ENCODE measurements around the genes LELP1 and ATP8B2.

DNA sequence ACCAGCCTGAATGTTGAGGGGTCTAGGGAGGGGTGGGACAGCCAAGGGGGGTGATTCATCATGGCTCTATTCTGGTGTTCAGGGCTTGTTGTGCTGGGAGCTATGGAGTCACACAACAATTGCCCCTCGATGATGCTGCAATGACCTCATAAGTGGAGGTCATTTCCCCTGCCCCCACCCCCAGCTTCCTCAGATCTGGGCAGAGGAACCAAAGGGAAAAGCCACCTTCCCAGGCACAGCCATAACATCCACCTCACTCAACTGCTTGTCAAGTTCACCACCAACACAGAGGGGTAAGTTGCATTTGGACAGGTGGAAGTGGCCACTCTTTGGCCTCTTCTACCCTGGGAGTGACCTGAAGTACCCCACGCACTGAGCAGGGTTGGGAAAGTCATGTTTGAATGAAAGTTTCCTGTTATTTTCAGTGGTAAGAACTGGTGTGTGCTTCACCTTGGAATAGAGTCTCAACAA lies at the start of gene LELP1:
Gene LELP1 (plus strand): TSS at position 192 of the 471 bp plus-strand sequence.
- RRBS, result no CpG with 5 or more reads among the region's 2 CpGs

GRCh38 chr1:153386363-153387091 lies 4.3 kb downstream of the S100A8 start:
- RRBS, result no CpG with 5 or more reads among the region's 8 CpGs

DNA sequence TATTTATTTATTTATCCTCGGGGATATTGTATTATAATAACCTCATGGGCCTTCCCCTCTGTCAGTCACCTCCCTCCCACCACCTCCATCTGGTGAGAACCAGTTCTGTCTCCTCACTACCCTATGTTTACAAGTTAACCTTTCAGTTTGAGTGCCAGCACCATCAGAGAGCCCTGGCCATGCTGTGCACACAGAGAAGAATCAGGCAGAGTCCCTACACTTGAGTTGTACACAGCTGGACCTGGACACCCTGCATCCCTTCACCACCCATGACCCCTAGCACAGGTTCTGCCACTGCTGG lies 1.3 kb downstream of the S100A5 start:
- RRBS, result no CpG with 5 or more reads among the region's 1 CpG

DNA sequence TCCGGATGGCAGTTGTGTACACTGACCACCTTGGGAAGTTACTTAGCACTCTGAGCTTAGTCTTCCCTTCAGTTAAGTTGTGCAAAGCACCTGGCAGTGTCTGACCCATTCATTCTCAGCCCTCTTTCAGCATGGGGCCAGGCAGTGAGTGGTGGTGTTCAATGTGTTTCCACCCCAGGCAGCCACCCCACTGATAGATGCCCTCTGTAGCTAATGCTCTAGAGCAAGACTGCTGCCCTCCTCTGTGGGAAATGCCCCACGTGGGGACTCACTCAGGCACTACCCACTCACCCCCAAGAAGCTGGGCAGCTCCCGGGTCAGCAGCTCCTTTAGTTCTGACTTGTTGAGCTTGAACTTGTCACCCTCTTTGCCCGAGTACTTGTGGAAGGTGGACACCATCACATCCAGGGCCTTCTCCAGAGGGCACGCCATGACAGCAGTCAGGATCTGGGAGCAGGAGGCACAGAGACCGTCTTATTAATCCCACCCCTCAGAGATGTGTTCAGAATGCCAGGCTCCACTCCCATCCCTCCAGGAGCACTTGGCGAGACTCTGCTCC lies 1.2 kb downstream of the S100A4 start:
- RRBS, result no CpG with 5 or more reads among the region's 7 CpGs

GRCh38 chr1:153608021-153608643 lies 4.8 kb downstream of the S100A16 start:
- RRBS, result no CpG with 5 or more reads among the region's 9 CpGs

DNA sequence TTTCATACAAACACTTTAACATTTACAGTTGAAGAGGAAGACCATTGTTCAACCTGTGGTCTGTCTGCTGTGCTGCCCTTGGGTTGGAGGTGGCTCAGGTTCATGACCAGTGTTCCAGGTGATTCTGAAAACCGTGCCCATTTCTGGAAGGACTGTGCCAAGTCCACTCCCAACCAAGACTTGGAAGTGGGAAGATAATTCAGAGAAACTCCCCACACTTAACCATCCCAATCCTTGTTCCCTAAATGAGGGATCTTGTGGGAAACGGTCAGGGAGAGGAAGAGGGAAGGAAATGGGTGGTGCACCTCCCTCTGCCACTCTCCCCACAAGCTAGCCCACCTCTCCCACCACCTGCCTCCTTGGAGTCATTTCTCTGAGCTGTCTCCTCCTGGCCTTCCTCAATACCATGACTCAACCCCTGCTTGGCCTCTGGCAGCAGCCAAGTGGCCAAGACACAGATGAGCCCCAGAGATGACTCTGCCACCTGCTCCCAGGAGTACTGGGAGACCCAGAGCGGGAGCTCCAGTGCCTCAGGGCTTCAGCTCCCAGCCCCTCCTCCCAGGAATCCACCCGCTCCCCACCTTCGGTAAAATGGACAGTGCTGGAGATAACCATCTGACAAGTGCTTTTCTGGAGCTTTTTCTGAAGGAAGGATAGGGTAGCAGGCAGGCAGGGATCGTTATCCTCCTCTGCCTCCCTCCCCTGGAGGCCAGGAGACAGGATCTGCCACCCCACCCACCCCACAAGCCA lies 2.7 kb downstream of the S100A16 start:
- RRBS, result no CpG with 5 or more reads among the region's 6 CpGs

DNA sequence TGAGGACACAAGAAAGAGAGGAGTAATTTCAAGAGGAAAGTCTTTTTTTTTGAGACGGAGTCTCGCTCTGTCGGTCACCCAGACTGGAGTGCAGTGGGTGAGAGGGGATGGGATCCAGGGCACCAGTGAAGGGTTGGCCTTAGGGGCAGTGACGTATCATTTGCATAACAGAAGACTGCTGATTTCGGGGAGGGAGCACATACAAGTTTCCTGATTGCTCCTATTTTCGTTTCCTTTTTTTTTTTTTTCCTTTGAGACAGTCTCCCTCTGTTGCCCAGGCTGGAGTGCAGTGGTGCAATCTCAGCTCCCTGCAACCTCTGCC lies 4.2 kb downstream of the S100A13 start:
- RRBS, result no CpG with 5 or more reads among the region's 6 CpGs

DNA sequence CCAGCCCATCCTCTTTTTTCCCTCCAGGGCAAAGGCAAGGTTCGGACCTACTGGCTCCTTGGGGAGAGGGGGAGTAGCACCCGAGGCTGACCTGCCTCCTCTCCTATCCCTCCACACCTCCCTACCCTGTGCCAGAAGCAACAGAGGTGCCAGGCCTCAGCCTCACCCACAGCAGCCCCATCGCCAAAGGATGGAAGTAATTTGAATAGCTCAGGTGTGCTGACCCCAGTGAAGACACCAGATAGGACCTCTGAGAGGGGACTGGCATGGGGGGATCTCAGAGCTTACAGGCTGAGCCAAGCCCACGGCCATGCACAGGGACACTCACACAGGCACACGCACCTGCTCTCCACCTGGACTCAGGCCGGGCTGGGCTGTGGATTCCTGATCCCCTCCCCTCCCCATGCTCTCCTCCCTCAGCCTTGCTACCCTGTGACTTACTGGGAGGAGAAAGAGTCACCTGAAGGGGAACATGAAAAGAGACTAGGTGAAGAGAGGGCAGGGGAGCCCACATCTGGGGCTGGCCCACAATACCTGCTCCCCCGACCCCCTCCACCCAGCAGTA lies 14.9 kb downstream of the NPR1 start:
- RRBS, result no CpG with 5 or more reads among the region's 7 CpGs

DNA sequence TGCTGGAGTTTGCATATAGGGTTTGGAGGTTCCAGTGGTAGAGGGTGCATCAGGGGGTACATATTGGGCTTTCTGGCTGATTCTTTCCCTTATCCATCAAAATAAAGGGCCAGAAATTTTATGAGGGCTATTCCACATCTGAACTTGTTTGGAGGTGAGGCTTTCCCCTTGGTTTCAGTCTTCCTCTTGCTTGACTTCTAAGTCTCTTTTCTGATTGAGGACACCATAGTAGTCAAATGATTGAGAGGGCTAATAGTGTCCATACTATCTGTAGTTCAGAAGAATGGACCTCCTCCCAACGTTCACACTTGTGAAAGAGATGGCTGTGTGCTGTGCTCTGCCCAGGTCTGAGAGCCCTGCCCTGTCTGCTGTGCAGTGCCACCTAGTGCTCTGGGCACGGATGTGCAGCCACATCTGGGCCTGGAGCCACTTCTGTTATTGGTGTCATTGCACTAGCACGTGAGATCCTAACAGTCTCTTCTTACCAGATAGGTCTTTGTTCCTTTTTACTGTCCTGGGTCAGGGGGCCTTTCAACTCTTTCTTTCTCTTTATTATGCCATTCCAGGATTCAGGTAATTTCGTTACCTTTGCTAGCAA lies 21.5 kb downstream of the INTS3 start:
- RRBS, result no CpG with 5 or more reads among the region's 4 CpGs

DNA sequence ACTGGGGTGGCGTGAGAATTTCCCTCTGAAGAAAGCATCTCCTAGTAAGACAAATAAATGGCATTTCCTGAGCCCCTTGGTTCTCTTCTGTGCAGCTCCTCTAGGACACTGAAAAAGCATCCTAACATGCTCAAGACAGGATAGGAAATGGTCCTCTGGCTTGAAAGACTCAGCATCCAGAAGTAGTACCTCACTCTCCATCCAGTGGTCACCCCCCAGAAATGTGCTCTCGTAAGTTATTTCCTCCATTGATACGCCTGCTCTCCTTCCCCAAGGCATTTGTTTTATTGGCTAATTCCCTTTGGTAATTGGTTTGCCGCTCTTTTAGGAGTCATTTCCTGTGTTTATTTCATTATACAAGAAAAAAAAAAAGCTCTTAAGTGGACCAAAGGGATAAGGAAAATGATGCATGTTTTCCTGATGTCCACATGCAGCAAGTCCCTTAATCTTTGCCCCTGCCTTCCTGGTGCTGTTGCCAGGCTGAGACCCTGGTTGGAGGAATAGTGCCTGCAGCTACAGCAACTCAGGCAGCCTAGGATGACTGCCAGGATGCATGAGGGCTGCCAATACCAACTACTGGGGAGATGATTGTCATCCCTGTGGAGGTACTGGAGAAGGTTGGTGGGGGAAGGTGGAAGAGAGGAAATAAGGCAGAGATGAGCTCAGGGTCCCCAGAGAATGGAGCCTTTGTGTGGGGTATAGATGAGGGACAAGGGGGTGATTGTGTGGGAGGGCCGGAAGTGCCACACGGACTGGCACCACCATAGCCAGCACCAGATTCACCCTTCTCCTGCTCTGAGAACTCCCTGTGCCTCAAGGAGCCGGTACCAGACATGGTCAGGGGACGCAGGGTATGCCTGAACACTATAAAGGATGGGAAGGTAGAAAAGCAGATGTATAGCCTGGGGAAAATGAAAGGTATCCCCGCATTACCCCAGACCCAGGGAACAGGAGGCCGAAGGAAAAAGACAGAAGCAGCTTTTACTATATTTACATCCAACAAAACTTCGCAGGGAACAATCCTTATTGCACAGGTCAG lies 6.1 kb upstream of the GATAD2B start:
- RRBS, result 37% methylated on average over 3 of the region's 11 CpGs

DNA sequence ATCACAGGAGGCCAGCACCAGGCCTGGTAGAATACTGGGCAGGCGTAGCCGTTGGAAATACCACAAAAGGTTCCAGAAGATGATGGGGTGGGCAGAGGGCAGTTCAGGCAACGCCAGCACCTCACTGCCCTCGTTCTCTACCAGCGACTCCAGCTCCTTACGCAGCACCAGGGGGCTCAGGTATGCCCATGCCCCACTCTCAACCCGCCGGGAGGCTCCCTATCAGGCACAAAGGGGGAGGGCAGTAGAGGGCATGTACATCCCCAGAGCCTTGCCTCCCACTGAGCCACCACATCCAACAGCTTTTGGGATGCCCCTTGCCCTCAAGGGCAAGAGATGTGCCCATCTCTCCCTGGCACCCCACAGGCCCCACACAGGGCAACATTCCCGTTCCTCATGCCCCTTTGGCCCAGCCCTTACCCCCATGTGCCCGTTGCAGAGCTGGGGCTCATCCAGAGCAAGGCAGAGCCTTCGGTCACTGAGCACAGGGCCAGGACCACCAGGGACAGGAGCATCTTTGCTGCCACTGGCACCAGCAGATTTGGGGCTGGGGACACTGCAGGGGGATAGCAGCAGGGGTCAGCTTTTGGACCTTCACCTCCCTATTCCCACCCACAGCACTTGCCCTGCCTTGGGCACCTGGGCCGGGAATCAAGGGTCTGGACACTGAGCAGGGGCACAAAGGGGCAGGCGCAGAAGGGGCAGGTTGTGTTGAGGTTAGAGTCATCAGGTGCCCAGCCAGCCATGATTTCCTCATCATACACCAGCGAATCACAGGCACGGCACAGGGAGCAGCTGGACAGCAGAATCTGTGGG lies 9.7 kb upstream of the GATAD2B start:
- RRBS, result no CpG with 5 or more reads among the region's 15 CpGs

- RRBS, result no CpG with 5 or more reads among the region's 5 CpGs
These were observed 1.7 kb upstream of the DENND4B start for GRCh38 chr1:153948111-153948698.

DNA sequence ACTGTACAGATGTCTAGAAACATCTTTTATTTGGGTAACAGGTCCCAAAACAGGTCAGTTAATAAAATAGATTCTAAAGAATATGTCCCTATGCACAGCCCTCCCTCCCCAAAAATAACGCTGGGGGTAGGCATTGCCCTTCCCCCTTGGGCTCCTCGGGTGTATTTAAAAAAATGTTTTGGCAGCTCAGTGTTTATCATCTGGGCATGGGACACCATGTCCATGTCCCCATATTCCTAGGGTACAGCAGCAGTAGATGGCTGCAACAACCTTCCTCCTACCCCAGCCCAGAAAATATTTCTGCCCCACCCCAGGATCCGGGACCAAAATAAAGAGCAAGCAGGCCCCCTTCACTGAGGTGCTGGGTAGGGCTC lies 675 bp upstream of the CRTC2 start:
- RRBS, result no CpG with 5 or more reads among the region's 3 CpGs

GRCh38 chr1:153961521-153961889 lies 1.8 kb downstream of the SLC39A1 start:
- RRBS, result no CpG with 5 or more reads among the region's 5 CpGs

- RRBS, result no CpG with 5 or more reads among the region's 2 CpGs
These were observed 6.1 kb downstream of the C1orf43 start for GRCh38 chr1:154214163-154214846.

DNA sequence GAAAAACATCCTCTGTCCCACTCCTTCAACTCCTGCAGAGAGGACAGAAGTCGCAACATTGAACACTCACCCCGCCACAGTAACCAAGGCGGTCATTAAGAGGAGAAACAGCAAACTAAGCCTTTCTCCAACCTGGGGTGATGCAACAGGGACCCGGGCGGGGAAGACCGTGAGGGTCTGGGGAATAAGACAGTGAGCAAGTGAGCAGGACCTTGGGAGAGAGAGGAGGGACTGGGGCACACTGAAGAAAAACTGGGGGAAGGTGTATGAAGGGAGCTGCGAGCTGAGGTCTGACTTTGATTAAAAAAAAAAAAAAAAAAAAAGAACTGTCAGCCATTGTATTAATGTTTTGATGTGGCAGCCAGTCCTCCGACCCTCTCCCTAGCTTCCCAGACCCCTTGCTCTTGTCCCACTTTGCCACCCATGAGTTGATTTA lies 438 bp downstream of the HAX1 start:
- RRBS, result no CpG with 5 or more reads among the region's 8 CpGs

GRCh38 chr1:154324640-154325097 lies 656 bp upstream of the ATP8B2 start:
- RRBS, result no CpG with 5 or more reads among the region's 22 CpGs

DNA sequence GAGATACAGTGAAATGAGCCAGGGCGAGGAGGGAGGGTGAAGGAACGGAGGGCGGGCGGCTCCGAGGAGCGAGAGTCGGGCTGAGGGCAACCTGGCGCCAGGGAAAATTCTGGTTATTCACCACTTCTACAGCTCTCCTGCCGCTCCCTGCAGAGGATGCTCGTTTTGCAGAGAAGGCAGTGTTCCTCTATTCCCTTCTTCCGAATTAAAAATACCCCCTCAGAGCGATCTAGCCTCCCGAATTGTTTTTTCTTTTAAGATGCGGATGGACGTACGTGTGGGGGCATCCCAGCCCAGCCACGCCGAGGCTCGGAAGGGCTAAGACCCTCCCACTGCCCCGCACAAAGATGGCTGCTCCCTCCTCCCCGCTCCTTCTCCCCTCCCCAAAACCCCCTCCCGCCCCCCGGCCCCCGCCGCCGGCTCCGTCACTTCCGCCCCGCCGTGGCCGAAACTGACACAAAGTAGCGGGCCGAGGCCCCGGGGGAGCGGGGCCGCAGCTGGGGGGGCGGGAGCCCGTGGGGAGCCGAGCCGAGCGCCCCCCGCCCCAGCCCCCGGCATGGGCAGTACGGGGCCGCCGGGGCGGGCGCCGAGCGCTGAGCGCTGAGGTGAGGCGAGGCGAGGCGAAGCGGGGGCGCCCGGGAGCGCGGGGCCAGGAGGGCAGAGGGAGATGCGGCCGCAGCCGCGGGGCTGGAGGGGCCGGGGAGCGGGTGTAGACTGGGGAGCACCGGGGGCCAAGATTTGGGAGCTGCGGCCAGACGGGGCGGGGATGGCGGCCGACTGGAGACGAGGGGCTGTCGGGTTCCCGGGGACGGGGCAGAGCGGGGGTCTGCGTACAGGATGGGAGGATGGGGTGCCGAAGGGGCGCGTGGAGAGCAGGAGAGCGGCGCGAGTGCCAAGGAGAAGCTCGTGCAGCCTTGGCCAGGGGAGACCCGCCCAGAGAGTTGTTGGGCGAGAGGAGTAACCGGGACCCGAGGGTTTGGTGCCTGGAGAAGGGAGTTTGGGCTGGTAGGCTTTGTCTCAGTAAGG lies at the start of gene ATP8B2:
Gene ATP8B2 (plus strand): TSS at position 428 of the 1,026 bp plus-strand sequence.
- RRBS, result 2% methylated on average over 39 of the region's 88 CpGs

DNA sequence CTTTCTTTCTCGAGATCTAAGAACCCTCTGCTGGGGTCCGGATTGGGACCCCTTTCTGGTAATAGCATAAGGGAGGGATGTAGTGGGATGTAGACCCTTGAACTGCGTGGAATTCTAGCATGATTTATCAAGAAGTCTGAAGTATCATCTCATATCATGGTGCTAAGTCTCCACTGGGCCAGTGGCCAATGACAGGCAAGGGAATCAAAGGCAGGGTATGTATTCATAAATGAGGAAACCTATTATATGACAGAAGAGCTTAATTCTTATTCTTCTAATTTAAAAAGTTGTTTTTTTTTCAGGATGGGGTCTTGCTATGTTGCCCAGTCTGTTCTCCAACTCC lies 34.8 kb downstream of the ATP8B2 start:
- RRBS, result no CpG with 5 or more reads among the region's 3 CpGs

- RRBS, result no CpG with 5 or more reads among the region's 18 CpGs
These were observed 13.3 kb downstream of the IL6R start for GRCh38 chr1:154418048-154419180.

Measured in iris pigment epithelial cell (primary cell).